Myometrial cell (primary cell): ENCODE data around the gene CIBAR2.

GRCh38 chr16:84507209-84507811 lies 2.9 kb upstream of the MEAK7 start:
- RAMPAGE, long total RNA = no peak

DNA sequence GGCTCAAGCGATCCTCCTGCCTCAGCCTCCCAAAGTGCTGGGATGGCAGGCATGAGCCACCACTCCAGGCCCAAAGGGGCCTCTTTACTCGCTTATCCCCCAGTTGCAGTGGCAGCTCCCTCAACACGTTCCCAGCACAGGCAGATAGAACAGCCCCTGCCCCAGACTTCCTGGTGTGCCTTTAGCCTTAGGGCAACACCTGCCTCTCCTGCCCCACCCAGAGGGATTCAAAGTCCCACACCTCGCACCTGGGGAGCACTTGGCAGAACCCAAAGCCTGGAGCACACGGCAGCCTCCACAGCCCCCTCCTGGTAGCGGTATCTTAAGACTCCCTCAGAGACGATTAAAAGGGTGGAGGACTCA lies 54.7 kb upstream of the MEAK7 start:
- RAMPAGE, long total RNA = no peak

DNA sequence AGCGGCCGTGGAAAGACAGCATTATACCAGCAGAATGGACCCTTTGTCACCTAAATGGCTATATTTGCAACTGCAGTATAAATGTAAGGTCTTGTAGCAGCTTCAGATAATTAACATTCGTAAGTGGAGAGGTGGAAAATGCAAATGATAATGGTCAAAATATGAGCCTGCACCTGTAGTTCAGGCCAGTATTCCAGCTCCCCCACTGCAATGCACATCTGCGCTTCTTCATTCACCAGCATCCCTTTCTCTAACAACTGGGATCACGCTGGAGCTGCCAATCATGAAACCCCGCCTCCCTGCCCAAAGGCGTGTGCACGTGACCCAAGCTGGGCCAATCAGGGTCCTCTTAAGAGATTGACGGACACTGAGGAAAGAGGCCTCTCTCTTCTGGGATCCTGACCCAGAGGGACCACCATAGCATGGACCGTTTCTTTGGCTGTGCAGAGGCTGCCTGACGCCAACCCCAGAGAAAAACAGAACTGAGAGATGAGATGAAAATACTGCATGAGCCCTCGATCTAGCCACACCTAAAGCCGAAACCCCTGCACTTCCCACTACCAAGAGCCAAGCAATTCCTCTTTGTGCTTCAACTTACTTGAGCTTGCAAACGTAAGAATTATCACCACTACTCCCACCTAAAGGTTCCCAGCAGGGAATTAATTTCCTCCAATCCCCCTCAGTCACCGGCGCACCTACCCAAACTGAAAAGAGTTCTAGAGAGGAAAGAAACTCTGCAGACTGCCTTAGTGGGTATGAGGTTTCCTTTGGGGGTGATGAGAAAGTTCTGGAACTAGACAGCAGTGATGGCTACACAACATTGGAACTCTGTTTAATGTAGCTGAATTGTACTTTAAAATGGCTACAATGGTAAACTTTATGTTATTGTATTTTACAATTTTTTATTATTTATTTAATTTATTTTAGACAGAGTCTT lies 31.9 kb downstream of the COTL1 start:
- RAMPAGE, long total RNA = no peak

GRCh38 chr16:84759928-84760520 lies 59.8 kb upstream of the CRISPLD2 start:
- RAMPAGE, long total RNA = no peak

DNA sequence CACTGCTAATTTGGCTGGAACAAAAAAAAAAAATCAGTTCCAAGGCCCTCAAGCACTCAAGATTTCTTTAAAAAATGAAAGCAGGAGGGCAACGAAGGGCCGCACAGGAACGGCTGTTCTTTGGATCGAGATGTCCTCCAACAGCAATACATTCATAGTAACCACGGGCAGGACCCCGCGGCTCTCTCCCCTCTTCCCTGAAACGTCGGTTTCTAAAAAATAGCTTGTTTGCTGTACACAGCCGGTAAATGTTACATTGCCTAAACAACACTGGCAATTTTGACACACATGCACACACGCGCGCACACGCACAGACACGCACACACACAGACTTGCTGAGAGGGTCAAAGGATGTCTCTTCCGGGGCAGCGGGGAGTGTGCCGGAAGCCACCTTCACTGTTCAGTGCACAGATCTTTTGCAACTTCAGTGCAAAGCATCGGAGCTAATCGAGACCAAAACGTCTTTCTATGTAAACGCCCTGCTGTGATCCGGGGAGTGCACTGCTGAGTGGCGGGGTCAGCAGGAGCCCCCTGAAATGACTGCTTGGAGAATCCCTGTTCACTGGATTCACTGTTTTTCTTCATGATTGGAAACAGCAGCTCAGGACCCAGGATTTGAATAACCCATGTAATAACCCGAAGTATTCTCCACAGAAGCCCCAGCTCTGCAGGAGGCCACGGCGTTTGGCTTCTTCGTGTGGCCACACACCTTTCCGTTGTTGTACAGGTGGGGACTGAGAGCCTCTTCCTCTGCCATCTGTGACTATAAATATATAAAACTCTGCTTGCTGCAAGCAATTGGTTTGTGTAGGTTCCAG lies 35.7 kb downstream of the ZDHHC7 start:
- RAMPAGE, long total RNA = no peak

DNA sequence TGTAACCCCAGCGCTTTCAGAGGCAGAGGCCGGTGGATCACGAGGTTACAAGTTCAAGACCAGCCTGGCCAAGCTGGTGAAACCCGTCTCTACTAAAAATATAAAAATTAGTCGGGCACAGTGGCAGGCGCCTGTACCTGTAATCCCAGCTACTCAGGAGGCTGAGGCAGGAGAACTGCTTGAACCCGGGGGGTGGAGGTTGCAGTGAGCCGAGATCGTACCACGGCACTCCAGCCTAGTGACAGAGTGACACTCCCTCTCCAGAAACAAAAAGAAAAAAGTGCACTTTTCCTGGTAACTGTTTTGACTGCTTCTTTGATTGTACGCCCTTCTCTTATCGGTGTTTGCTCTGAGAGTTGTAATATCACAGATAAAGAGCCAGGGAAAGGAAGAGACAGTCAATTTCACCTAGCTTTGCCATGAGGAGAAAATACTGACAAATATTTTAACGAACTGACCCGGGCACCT lies 19.1 kb downstream of the ZDHHC7 start:
- RAMPAGE, long total RNA = no peak

- RAMPAGE, long total RNA = no peak
These were observed 3.0 kb upstream of the ZDHHC7 start for GRCh38 chr16:85014185-85014883.

DNA sequence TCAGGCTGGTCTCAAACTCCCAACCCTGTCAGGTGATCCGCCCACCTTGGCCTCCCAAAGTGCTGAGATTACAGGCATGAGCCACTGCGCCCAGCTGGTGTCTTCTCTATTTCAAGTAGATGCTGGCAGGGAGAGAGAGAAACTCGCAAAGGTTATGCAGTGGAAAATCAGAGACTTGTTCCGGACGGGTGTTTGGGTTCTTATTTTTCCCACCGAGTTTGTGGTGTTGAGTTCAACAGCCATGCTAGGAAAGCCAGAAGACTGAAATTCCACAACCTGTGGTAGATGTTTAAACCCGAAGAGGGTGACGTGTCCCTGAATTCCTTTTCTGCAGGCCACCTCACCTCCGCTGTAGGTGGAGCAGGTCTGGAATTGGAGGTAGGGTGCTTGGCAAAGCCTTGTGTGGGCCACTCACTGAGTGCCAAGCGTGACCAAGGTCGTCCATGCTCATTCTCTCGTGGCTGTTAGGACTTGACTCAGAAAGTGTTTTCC lies 7.4 kb upstream of the ZDHHC7 start:
- RAMPAGE, long total RNA = no peak

DNA sequence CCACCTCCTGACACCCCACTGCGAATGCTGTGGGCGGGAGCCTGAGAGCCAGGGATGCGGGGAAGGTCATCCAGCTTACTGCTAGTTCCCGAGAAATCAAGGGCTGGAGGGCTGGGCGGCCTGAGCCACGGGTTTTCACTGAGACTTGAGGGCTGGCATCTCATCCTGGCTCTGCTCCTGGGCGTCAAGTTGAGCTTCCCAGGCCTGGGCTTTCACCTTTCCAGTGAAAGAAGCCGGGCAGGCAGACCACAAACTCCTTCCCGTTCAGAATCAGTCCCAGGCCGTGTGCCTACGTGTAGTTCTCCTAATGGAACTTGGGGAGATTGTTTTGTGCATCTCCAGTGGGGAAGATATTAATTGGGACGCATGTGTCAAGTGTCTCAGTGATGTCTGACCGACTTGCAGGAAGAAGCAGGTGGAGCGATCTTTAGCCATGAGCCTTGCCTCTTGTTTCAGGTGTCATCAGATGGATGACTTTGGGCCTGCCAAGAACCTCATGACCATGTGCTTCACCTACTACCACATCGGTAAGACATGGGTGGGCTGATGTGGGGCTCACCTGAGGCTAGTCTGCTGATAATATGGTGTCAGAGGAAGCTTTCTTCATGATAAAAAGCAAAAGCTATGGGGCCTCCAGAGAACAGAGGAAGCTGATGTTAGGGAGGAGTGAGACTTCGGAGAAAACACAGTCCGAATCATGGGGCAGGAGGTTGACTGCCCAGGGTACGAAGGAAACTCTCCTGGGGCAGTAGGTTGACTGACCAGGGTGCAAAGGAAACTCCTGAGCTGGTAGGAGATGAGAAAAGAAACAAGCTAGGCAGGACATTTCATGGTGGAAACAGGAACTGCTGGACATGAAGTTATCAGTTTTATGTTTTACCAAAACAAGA lies 36.6 kb downstream of the CIBAR2 start:
- RAMPAGE, long total RNA = no peak

GRCh38 chr16:85090496-85091257 lies 21.6 kb downstream of the CIBAR2 start:
- RAMPAGE, long total RNA = no peak

GRCh38 chr16:85104626-85105193 lies 7.6 kb downstream of the CIBAR2 start:
- RAMPAGE, long total RNA = no peak

GRCh38 chr16:85112190-85112814 lies at the start of gene CIBAR2:
Gene CIBAR2 (minus strand): TSS chr16:85112472.
- RAMPAGE, long total RNA = no peak

DNA sequence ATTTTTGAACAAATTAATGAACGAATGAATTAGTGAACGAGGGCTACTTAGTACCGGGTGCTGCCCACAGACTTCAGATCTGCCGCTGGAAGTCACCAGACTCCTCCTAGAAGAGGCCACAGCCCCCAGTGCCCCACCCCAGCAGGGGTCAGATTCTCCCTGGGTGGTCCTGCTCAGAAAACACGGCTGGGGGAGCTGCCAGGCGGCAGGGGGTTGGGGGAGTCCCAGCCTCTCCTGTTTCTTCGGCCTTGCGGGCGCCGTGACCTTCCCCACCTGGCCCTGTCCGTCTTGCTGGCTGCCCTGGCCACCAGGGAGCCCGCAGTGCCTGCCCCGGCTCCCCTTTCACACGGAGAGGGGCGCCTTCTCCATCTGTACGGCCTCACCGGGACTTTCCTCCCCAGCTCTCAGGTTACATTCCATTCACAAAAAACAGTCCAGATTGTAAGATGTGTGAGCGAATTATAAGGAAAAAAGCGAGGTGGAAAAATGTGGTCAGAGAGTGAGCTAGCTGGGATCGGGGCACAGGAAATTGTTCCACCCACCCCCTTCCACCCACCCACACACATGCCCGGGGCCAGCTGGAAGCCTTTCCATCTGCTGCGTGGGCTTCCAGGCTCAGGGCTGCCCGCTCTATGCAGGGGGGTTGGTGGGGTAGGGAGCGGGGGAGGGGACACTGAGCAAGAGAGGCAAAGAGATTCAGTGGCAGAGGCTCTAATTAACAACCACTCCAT lies 14.5 kb upstream of the CIBAR2 start:
- RAMPAGE, long total RNA = no peak

DNA sequence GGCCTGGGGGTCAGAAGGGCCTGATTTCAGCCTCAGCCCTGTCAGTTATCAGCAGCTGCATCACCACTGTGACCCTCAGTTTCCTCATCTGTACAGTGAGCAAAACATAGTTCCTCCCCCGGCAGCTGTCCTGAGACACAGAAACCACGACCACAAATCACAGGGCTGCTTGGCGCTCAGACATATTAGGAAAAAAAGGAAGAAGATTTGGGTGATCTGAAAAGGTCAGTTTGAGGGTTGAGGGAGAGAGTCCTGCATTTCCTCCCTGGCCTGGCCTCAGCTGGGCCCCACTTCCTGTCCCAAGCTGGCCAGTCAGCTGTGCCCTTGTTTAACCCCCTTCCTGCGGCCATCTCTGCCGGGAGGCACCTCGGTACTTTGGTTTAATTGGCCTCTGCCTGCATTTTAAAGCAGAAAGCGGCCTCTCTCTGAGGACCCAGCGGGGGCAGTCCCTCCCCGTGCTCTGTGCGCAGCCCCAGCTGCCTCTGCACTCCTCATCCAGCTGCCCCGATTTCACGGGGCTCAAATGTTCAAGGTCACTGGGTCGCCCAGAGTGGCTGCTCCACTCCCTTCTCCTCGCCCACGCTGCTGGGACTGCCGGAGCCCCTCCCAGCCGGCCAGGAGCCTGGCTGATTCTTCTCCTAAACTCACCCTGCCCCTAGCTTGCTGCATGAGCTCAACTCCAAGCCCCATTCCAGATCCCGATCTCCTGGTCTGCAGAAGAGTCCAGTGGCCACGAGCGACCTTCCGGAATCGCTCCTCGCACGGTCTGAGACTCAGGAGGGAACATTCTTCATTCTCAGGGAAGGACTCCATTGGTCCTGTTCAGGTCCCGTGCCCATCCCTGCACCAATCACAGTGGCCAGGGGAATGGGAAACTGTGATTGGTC lies 24.1 kb upstream of the CIBAR2 start:
- RAMPAGE, long total RNA = no peak

DNA sequence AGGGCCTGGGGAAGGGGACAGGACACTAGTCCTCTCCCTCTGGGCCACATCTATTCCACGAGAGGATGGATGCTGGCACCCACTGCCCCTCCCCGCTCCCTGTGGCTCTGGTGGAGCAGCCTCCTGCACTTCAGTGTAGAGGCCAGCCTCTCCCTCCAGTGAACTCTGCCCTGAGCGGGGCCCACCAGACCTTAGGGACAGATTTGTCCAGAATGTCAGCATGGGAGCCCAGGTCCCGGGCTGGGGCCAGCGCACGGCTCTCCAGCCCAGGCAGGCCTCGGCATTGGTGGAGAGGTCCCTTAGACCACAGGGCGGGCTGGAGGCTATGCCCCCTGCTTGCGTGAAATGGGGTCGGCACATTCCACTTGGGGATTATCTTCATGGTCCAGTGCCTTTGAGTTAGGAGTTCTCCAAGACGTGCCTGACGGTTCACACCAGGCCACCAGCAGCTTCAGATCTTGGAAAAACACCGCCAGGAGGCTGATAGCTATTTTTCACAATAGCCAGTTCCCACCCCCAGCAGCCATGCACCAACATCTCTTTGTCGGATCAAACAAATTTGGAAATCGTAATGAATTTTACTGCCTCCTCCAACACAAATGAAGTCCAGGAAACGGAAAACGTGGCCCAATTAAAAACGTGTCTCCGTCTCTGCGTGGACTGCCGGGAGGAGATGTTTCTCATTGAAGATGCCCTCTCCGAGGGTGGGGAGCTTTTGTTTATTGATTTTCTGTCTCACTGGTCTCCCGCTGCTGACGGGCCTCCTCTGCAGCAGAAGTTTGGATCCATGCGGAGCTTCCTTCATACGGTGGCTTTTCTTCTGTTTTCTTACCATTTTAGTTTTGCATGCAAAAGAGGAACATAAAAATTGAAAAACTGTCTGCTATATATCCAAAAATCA lies 110.0 kb upstream of the CIBAR2 start:
- RAMPAGE, long total RNA = no peak

DNA sequence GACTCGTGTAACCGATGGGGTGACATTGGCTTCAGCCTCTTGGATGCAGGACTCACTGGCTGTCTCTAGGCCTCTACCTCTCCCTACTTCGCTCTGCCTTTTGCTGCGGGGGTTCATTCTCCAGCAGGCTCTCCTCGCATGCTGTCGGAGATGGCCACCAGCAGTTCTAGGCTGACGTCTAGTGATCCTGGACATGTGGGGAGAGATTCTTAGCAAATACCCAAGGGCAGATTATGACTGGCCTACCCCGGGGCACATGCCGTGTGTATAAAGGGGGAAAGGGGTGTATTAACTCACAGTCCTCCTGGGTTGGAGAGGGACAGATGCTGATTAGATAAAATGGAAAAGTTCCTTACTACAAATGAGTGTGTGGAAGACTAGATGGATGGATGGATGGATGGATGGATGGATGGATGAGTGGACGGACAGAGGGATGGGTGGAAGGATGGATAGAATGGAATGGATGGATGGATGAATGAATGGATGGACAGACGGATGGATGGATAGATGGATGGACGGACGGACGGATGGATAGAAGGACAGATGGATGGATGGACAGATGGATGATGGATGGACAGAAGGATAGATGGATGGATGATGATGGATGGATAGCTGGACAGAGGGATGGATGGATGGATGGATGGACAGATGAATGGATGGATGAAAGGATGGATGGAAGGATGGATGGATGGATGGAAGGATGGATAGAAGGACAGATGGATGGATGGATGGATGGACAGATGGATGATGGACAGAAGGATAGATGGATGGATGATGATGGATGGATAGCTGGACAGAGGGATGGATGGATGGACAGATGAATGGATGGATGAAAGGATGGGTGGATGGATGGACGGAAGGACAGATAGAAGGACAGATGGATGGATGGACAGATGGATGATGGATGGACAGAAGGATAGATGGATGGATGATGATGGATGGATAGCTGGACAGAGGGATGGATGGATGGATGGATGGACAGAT lies 118.5 kb upstream of the CIBAR2 start:
- RAMPAGE, long total RNA = no peak

DNA sequence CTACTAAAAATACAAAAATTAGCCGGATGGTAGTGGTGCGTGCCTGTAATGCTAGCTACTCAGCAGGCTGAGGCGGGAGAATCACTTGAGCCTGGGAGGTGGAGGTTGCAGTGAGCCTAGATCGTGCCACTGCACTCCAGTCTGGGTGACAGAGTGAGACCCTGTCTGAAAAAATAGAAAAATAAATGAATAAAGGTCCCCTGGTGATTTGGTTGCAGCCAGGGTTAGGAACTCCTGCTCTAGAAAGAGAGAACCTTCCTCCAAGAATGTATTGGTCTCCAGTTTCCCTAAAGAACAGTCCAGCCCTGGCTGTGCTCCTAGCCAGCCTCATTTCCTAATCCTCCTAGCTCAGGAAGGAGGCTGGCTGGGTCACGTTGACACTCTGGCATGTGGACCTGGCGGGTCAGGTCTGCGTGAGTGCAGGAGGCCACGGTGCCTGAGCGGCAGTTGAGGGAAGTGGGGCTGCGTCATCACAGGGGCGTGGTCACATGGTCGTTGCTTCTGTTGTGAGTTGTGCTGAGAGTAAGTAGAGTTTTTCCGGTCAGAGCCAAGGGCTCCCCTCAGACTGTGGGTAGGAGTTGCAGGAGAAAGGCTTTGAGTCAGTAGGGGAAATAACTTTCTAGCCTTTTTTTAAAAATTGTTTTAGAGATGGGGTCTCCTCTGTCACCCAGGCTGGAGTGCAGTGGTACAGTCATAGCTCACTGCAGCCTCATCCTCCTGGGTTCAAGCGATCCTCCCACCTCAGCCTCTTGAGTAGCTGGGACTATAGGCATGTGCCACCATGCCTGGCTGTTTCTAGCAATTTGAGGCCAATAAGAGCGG lies 193.9 kb upstream of the CIBAR2 start:
- RAMPAGE, long total RNA = no peak

- RAMPAGE, long total RNA = no peak
These were observed 225.9 kb upstream of the GSE1 start for GRCh38 chr16:85387233-85387530.

DNA sequence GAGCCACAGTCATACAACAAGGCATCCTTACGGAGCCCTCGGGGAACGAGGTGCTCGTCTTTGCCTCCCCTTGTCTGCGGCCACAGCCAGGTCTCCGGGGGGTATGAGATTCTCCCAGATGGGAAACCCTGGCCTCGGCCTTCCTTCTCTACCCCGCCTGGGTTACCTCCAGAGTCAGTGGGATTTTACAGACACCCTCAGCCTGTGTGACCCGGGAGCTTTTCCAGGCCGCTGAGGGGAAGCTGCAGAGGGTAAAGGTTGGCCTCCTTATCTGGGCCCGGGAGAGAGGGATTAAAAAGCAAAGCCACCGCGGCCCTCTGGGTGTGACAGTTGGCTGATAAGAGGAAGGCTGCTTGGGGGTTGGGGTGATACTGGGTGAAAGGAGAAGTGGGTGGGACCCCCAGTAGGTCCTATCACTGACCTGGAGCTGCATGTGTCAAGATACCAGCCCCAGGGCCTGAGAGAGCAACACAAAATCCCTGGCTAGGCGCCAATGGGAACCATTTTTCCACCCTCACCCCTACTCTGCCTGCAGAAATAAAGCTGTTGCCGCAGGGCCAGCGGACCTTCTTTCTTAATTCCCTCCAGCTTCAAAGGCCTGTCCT lies 77.8 kb upstream of the GSE1 start:
- RAMPAGE, long total RNA = no peak

- RAMPAGE, long total RNA = no peak
These were observed 59.7 kb upstream of the GSE1 start for GRCh38 chr16:85553263-85553945.